Epithelial cell of esophagus (primary cell): ENCODE results near the genes ADAM30 and H3-7.

GRCh38 chr1:119032981-119033413 is 44.9 kb upstream of the TBX15 start:
- RRBS = no CpG with 5 or more reads among the region's 22 CpGs

DNA sequence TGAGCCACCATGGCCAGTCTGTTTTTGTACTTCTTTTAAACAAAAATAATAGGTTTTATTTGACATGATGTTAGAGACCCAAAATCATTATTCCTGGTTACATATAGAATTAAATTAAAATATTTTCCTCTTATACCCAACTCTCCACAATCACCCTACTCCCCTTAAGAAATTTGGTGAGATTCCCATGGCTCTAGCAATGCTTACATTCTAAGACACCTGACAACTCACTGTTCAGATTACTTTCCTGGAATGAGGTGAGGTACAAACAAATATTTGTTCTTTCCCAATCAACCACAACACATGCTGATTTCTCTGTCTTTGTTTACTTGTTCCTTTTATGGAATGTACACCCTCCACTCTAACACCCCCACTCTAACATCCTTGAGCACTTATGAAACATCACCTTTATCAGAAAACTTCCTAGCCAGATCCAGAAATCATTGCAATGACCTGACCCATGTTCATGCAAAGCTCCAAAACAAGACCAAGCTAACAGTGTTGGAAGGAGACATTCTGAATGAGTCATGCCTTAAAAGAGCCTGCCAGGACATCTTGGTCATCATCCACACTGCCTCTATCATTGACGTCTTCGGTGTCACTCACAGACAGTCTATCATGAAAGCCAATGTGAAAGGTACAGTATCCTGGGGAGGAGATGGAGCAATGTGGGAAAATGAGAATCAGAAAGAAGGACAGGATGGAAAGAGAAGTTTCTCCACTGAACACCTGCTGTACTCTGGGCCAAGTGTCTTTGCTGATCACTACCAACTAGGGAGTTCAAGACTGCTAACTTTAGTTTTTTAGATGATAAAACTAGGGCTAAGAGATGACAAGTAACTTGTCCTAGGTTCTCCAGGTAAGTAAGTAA is 35.5 kb downstream of the HSD3B1 start:
- RRBS = no CpG with 5 or more reads among the region's 2 CpGs

DNA sequence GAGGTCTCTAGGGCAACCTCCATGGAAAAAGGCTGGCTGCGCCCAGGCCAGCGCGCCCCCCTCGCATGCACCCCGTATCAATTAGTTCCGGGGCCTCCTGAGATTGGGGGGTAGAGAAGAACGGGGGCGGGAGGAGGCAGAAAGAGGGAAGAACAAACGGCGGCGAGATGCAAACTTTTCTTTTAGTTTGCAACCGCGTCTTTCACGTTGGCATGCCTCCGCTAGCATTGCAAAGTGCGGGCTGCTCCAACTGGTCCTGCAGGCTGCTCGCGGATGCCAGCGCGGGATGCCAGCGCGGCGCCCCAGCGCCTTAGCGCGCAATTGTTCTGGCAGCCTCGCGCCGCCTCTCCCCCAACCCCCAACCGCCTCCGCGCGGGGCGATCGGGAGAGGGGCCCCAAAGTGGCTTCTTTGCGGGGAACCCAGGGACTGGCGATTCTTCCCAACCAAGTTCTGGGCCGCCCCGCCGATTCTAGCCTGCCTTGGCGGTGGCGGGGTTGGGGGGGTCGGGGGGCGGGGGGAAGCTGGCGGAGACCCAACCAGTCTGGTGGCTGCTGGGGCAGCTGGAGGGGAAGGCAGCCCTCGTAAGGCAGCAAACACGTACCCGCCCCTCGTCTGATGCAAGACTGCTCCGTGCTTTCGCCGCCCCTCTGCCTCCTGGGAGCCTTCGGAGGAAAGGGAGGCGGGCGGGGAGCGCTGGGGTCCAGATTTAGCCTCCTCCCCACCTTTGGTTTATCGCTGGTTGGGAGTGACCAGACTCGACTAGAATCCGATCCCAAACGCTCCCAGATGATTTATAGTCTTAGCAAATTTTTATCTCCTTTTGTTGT is 663 bp downstream of the PHGDH start:
- RRBS = no CpG with 5 or more reads among the region's 60 CpGs

- RRBS = no CpG with 5 or more reads among the region's 18 CpGs
Measured at GRCh38 chr1:119713011-119714016, 1.6 kb downstream of the PHGDH start.

DNA sequence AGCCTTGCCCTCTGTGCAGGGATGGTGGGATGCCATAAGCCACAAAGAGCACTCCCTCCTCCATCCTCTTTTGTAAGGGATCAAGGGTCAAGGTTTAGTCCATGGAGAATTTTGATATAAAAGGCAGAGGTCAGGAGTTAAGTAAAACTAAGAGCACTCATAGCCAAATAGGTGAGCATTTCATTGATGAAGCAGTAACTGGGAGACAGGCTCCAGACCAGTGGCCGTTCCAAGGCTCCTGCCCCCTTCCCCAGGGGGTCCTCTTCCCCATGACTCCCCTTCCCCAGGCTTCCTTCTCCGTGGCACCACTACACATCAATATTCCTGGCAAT is 17.5 kb downstream of the PHGDH start:
- RRBS = no CpG with 5 or more reads among the region's 2 CpGs

DNA sequence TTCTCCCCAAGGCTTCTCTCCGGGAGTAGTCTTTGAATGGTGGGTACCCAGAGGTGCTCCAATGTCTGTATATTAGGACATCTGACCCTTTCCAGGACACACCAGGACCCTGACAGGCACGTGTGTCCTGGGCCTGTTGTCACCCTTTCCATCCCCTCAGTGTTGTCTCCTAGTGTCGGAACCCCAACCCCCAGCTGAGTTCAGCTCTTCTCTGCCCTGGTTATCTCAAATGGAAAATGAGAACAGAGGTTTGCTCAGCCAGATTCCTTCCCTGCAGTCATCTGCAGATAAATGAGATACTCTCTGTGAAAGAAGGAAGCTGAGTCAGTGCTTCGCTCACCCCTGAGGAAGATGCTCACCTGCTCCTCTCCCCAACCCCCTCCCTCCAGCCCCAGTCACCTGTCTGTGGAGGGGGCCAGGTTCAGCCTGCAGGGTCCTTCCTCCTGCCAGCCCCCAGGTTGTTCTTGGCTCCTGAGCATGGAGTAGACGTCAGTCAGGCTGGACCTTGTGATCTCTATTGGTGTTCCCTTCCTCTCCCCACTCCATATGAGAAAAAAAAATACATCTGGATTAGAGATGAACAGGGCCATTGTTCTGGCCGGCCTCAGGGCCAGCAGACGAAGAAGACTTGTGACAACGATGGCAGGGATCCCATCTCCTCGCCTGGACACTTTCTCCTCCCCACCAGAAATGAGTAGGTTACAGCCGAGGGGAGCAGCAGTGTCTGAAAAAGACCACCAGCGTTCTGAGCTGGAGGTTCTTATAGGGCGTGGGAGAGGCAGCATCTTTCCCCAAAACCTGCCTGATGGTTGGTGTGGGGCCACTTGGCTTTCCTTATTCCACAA is 20.9 kb downstream of the PHGDH start:
- RRBS = no CpG with 5 or more reads among the region's 12 CpGs

DNA sequence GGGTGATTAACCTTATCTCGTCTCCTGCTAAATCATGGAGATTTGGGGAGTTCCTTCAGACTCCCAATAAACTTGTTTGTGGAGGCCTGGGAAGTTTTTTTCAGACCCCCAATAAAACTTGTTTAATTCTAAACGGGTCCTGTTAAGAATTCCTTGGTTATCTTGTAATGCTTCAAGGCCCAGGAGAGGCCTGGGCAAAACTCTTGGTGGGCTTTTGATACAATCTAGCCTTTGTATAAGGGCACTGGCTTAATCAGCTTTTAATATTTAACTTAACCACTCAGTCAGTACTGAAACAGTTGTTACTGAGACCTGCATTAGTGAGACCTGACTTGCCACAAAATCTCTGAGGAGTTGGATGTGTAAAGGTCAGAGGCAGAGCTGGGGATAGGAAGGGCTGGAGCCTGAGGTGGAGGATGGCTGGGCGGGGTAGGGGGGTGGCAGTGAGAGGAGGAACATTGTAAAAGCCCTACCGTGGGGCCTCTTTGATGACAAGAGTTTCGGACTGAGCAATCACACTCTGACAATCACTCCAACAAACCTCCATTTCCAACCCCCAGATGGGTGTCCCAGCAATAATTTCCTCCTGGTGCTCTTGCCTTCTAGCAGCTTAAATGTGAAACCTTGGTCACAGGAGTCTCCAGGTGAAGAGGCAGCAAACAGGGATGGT is 6.3 kb upstream of the HMGCS2 start:
- RRBS = no CpG with 5 or more reads among the region's 5 CpGs

- RRBS = no CpG with 5 or more reads among the region's 3 CpGs
Measured at GRCh38 chr1:119816295-119816801, 5.1 kb upstream of the REG4 start.

GRCh38 chr1:119896071-119896631 is at the start of gene ADAM30:
ADAM30 (minus strand) TSS chr1:119896515.
- RRBS = 29% methylated on average over 8 of the region's 32 CpGs

DNA sequence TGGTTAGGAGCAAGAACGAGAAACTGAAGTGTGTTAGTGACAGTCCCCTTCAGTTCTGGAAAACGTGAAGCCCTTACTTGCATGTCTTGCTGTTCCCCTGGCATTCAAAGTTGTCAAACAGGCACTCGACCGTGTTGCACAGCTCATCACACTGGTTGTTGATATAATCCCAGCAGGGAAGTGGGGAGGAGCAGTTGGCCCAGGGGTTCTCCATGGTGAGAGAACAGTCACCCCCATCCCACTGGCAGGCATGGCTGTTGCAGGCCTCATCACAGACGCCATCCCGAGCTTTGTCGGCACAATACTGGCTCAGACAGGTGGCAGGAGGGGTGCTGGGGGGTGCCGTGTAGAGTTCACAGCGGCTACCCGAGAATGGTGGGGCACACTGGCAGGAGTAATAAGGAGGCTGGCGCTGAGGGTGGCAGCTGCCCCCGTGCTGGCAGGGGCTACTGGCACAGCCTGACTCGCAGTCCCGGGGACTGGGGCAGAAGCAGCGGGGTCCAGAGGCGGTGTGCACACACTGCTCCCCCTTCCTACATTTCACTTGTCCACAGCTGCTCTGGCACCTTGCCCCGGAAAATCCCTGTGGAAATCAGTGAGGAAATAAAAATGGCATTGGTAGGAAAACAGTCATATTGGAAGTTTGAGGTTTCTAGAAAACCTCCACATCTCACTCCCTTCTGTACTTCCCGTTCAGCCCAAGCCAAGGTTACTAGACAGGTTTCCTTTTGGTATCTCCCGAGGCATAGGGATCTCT is 29.1 kb upstream of the ADAM30 start:
- RRBS = 100% methylated on average over 1 of the region's 19 CpGs

GRCh38 chr1:119937576-119938145 is 41.3 kb upstream of the ADAM30 start:
- RRBS = no CpG with 5 or more reads among the region's 4 CpGs

- RRBS = no CpG with 5 or more reads among the region's 7 CpGs
Measured at GRCh38 chr1:120529852-120530537, 115.2 kb downstream of the NBPF8 start.

- RRBS = no CpG with 5 or more reads among the region's 39 CpGs
Measured at GRCh38 chr1:120701119-120701696, 22.5 kb upstream of the NOTCH2NLR start.

- RRBS = no CpG with 5 or more reads among the region's 88 CpGs
Measured at GRCh38 chr1:120912903-120914035, 23.7 kb downstream of the PPIAL4A start.

DNA sequence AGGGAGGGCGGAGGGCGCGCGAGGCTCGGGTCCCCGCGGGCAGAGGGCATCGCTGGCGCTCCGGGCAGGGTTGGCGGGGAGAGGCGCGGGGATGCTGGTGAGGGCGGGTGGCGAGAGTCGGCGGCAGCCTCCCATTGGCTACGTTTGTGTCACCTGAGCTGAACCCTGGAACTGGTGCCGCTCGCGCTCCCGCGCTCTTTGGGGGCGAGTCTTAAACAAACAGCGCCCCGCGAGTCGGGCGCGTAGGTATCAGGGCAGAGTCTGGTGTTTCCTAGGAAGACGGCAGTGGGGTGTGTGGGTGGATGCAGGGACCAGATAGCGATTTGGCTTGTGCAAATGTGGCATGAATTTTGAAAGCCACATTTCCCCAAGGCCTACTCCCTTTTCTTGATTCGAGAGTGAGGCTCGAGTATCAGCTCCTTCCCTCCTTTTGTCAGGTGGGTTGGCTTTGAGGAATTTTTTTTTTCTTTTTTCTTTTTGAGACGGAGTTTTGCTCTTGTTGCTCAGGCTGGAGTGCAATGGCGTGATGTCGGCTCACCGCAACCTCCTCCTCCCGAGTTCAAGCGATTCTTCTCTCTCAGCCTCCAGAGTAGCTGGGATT is 334.8 kb downstream of the SRGAP2C start:
- RRBS = no CpG with 5 or more reads among the region's 40 CpGs

- RRBS = 5% methylated on average over 8 of the region's 16 CpGs
Measured at GRCh38 chr1:143699771-143699993, 206.1 kb downstream of the H3-7 start.

GRCh38 chr1:143729263-143730014 is 176.3 kb downstream of the H3-7 start:
- RRBS = 13% methylated on average over 2 of the region's 43 CpGs

DNA sequence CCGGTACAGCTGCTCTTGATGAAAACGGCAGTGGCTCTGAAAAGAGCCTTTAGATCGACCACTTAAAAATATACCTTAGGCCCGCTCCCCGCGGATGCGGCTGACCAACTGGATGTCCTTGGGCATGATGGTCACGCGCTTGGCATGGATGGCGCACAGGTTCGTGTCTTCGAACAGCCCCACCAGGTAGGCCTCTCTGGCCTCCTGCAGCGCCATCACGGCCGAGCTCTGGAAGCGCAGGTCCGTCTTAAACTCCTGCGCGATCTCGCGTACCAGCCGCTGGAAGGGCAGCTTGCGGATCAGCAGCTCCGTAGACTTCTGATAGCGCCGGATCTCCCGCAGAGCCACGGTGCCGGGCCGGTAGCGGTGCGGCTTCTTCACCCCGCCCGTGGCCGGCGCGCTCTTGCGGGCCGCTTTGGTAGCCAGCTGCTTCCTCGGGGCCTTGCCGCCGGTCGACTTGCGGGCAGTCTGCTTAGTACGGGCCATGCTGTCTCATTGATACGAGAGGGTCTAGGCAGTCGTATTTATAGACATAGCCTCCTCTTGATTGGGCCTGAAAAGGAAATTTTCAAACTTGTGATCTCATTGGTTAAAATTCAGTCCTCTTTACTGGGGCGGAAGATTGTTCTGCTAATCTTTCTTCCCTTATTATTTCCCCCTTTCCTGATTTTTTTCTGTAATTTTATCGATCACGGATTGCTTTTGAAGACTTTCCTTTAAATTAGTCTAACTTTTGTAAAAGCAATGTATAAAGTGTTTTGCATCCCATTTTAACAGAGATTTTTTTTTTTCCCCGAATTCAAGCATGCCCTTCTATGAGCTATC is at the start of gene H3-7:
Gene H3-7, minus strand, starts transcription at position 497 of the 825 bp plus-strand sequence.
- RRBS = no CpG with 5 or more reads among the region's 51 CpGs